ENCODE measurements around a stretch of chr19.

DNA sequence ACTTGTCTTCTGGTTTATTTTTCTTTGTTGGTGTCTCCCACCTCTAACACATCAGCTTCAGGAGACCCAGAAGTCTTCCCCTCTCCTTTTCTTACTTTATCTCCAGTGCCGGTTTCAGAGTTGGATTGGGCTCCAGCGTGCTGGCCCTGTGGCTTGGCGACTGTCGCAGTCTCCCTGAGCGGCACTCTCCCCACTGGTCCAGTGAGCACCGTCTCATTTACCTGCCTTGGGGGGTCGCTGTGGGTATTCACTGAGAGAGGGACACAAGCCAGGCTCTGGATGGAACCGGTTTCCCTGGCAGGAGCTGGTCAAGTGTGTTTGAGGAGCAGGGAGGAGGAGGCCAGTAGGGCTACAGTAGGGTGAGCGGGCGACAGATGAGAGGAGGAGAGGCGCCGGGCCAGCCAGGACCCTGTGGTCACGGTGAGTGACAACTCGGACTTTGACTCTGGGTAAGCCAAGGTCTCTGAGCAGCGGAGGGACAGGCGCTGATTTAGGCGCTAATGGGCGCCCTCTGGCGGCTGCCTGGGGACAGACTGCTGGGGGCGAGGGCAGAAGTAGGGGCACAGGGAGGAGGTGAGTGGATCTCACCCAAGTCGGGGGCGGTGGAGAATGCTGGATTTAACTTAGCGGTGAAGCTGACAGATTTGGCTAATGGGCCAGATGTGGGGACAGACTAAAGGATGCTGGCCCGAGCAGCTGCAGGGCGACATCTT lies 4.9 kb upstream of the PRMT1 start:
- PRO-cap: unidirectional peak, minus-strand start at position 411 of the sequence
- RAMPAGE, long total RNA, 4 experiments: no peak in any of the 4 experiments

DNA sequence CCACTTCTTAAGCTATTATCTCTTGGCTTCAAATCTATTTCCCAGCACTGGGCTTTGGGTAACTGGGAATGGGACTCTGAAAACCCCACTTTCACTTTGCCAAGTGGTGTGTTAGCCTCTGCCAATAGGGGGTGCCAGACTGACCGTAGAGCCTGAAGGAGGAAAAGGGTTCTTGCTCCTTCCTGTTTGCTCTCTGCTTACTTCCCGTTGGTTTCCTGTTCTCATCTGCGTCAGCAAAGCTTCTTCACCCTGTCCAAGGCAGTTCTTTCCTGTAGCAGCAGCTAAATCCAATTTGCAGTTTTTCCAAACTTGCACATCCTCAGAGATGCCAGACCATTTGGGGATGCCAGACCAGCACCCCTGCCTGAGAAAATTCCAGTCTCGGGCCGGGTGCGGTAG lies 26.6 kb downstream of the CPT1C start:
- PRO-cap: no peak
- RAMPAGE, long total RNA, 4 experiments: no peak in any of the 4 experiments

- PRO-cap: no peak
- RAMPAGE, long total RNA, 4 experiments: no peak in any of the 4 experiments
Measured at GRCh38 chr19:49719775-49720249, 28.9 kb downstream of the CPT1C start.

DNA sequence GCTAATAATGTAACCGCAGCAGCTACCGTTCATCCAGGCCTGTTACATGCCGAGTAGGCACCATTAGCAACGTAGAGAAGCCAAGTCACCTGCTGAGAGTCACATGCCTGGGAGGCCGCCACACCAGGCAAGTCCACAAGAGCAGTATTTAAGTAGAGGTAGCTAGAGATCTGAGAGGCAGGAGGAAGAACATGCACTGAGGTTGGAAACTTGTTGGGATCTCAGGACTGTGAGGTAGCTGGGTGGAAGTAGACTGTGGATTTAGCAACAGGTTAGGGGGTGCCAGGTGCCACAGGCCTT lies 3.3 kb downstream of the FUZ start:
- PRO-cap: bidirectional peak, plus-strand start at position 175 of the sequence, minus-strand start outside the sequence
- RAMPAGE, long total RNA, 4 experiments: no peak in any of the 4 experiments

- PRO-cap: no peak
- RAMPAGE, long total RNA, 4 experiments: start-site peak on the minus strand in 1 of 4 experiments, at chr19:49857516-49857591 at its widest, 10 reads per replicate
Measured at GRCh38 chr19:49857110-49857649, 10.2 kb downstream of the PNKP start.

- PRO-cap: no peak
- RAMPAGE, long total RNA, 4 experiments: no peak in any of the 4 experiments
Measured at GRCh38 chr19:49860951-49861513, 6.3 kb downstream of the PNKP start.

GRCh38 chr19:49897323-49898123 lies 836 bp upstream of the IL4I1 start:
- PRO-cap: no peak
- RAMPAGE, long total RNA, 4 experiments: no peak in any of the 4 experiments

DNA sequence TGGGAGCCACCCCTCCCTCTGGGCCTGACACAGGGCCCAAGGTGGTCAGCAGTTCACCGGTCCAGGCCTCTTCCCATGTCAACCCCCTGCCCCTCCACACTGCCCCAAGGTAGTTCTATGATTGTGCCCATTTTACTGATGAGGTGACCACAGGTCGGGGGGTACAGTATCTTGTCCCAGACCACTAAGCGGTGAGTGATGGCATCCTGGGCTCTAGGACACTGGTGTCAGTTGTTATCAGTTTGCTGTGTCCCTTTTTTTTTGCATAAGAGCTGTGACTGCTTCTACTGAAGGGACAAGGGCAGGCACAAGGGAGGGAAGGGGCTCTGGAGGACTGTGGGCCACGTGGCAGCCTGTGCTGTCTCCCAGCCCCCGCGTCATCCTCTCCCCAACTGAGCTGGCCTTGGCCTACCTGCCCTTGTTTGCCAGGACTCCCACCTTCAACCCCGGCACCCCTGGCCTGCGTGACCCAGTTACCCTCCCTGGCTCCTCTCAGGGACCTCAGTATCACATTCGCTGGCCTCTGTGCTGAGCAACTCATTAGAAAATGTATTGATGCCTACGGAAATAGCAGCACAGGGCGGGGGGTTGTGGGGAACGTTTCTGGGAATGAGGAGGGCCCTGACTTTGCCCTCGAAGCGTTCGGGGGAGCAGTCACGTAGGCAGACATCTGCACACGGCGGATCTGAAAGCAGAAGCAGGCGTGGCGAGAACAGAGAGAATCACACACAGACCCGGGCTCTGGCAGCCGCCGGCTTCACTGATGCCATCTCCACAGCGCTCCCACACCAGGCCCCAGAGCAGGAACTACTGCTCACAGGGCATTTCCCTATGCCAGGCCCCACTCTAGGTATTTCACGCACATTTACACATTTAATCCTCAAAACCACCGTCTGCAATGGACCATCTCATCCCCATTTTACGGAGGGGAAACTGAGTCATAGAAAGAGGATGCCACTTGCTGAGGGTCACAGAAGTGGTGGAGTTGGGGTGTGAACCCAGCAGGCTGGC lies 5.9 kb upstream of the ATF5 start:
- PRO-cap: bidirectional peak, plus-strand start at position 694 of the sequence, minus-strand start at position 644 of the sequence; bidirectional peak, plus-strand start at position 756 of the sequence, minus-strand start at position 754 of the sequence
- RAMPAGE, long total RNA, 4 experiments: no peak in any of the 4 experiments

- PRO-cap: unidirectional peak, minus-strand start at chr19:49929925; bidirectional peak, plus-strand start at chr19:49930259, minus-strand start at chr19:49929990
- RAMPAGE, long total RNA, 4 experiments: no peak in any of the 4 experiments
Measured at GRCh38 chr19:49929673-49930081, 373 bp upstream of the NUP62 start.

DNA sequence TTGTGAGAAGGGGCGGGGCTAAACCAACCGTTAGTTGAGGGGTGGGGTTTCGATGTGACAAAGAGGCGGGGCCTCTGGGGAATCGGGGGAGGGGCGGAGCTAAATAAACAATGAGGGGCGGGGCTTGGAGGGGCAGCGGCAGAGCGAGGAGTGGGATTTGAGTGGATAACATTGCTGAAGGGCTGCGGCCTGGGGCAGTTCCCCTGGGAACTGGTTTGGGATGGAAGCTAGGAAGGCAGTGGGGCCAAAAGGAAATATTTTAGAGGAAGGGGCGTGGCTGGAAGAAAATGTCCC lies 725 bp upstream of the NUP62 start:
- PRO-cap: bidirectional peak, plus-strand start at position 178 of the sequence, minus-strand start outside the sequence
- RAMPAGE, long total RNA, 4 experiments: no peak in any of the 4 experiments

DNA sequence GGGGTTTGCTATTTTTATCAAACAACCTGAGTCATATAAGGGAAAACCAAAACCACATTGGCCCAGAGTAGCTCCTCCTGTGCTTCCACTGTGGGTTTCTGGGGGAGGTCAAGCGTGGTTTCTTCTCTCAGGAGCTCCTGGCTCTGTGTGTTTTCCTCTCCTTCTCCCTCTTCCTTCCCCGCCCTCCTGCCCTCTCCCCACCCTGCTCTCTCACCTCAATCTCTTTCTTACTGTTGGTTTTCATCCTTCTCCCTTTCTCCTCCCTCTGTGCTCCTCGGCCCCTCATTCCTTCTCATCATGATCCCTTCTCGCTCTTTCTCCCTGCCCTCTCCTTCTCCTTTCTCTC lies 21.1 kb downstream of the VRK3 start:
- PRO-cap: no peak
- RAMPAGE, long total RNA, 4 experiments: no peak in any of the 4 experiments

DNA sequence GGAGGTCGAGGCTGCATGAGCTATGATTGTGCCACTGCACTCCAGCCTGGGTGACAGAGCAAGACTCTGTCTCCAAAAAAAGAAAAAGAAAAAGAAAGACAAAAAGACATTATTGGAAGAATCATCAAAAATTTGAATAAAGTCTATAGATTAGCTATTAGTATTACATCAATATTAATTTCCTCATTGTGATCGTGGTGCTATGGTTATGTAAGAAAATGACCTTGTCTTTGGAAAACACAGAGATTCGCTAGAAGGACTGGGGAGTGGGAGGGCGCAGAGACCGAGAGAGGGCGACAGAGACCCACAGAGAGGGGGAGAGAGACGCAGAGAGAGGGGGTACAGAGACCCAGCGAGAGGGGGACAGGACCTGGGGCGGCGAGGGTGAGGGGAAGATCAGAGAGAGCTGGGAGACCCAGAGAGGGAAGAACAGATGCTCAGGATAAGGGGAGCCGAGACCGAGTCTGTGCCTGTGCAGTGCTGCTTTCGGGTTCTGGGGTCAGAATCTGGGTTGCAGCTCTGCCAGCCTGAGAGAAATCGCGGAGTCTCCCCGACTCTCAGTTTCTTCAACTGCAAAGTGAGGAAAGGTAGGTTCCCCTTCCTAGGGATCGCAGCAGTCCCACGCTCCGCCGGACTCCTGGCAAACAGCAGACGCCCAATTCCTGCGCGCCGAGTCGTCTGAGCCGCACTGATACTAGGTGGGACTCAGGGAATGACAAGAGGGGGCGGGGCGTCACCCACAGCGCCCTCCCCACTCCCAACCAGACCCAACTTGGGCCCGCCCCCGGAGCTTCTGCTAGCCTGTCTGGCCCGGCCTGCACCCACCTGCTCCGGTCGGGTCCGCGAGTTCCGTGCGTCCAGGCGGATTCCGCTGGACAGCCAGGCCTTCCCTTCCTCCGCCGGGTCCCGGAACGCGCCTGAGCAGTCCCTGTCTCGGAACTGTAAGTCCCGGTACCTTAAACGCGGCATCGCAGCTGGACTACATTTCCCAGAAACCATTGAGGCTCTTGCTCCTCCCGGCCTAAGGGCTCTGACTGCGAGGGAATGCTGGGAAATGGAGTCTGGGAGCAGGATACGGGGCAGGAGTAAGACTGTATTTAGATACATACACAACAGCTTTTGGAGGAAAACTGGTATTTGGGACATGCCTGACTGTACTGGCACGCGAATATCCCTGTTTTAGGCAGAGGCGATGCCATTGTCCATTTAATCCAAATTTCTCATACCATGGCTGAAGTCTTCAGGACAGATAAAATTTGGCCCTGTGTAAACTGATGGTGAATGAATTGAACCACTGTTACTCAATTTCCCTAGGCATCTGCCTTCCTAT lies 15.3 kb downstream of the IZUMO2 start:
- PRO-cap: unidirectional peak, minus-strand start at position 680 of the sequence; unidirectional peak, minus-strand start at position 919 of the sequence
- RAMPAGE, long total RNA, 4 experiments: no peak in any of the 4 experiments

DNA sequence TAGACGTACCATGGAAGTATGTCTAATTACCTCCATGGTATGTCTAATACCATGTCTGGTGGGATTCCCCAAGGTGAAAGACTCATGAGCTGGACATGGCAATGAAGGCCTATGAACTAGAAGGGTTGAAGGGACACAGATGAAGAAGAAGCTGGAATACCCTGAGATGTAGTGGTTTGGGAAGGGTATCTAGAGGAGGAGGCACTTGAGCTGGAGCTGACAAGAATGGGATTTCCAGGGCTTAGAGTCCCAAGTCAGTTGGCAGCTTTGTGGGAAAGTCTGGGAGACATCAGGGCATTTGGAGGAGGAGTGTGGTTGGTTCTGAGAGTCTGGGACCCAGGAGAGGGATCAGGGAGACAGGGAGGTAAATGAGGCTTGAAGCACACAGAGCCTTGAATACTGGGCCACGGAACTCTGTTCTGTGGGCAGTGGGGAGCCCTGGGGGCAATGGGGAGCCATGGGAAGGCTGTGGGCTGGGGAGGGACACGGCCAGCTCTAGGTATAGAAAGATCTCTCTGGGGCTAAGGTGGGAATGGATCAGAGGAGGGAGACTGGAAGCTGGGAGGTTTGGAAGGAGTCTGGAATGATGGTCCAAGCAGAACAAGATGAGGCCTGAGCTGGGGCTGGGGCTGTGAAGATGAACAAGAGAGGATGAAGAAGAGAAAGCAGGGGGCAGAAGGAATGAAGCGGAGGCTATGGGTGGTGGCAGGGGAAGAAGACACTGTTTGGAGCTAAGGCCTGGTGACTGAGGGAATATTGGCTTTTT lies 24.4 kb downstream of the KCNC3 start:
- PRO-cap: no peak
- RAMPAGE, long total RNA, 4 experiments: start-site peak on the plus strand in 2 of 4 experiments, centred at positions 148 to 527 of the sequence, 5 to 113 reads per replicate

- PRO-cap: no peak
- RAMPAGE, long total RNA, 4 experiments: start-site peak on the plus strand in 1 of 4 experiments, at chr19:50312077-50312371 at its widest, 6 reads per replicate
Measured at GRCh38 chr19:50311828-50312675, 17.1 kb downstream of the KCNC3 start.

GRCh38 chr19:50341029-50341272 lies 11.8 kb upstream of the KCNC3 start:
- PRO-cap: no peak
- RAMPAGE, long total RNA, 4 experiments: no peak in any of the 4 experiments

GRCh38 chr19:50347091-50347578 lies 18.0 kb upstream of the KCNC3 start:
- PRO-cap: no peak
- RAMPAGE, long total RNA, 4 experiments: no peak in any of the 4 experiments

DNA sequence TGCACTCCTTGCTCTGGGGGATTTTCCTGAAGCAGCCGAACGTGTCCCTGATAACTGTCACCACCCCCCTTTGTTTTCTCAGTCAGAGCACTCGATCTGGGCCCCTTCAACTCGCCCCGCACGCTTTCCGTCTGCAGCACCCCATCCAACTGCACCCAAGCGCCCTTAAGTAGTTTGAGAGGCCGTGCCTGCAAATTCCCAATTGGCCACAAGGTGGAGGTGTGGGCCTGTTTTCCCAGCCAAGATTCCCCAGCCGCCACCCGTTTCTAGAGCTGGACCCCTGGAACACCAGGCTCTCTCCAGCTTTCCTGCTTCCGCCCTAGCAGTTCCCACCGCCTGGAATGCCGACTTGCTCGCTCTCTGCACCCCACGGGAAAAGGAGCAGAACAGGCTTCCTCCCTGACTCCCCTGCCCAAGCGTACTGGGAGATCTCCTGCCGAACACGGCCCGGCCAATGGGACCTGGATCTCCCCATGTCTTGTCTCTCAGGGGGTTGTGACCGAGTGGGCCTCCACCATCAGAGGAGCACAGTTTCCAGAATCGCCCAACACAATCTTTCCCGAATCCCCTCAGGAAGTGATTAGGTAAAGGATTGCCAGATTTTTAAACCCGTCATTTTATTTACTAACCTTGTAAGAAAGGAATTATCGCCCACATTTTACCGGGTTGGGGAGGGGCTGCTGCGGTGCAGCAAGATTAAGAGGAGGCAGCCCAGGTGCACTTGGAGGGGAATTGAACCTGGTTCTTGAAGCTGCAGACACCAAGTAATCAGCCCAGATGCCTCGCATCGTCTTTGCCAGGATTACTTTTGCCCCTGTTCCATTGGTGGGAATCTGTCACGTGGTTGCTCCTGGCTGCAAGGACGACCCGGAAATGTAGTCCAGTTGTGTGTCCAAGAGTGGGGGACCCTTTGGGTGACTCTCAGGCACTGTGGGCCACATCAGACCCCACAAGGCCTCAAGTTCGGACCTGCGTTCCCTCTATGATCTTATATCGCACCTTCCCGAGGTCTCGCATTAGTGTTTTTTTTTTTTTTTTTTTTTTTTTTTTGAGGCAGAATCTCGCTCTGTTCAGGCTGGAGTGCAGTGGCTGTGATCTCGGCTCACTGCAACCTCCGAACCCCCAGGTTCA lies 3.5 kb upstream of the NAPSA start:
- PRO-cap: unidirectional peak, plus-strand start at position 230 of the sequence; bidirectional peak, plus-strand start at position 887 of the sequence, minus-strand start at position 795 of the sequence
- RAMPAGE, long total RNA, 4 experiments: start-site peak on the minus strand in 1 of 4 experiments, centred at position 792 of the sequence, 6 reads per replicate

DNA sequence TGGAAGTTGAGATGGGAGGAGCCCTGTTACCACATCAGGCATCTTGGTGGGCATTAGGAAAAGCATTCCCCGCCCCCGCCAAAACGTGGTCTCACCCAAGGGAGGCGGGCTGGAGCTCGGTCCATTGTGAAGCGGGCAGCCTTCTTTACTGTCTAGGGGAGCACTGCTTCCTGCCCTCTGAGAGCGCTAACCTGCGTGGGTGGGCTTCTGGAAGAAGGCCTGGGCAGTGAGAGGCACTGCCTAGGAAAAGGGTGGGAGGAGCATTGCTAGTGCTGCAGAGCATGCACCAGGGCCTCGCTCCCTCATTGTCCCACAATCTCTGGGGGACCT lies 3.9 kb downstream of the NR1H2 start:
- PRO-cap: no peak
- RAMPAGE, long total RNA, 4 experiments: no peak in any of the 4 experiments

DNA sequence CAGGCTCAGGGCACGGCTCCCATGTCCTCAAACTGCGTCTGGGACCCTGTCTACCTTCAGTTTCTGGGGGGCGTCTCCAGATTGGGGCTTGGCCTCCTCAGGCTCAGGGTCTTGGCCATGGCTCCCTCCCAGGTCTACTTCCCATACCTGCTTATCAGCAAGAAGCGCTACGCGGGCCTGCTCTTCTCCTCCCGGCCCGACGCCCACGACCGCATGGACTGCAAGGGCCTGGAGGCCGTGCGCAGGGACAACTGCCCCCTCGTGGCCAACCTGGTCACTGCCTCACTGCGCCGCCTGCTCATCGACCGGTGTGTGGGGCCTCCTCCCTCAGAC lies 4.1 kb upstream of the SPIB start:
- PRO-cap: no peak
- RAMPAGE, long total RNA, 4 experiments: no peak in any of the 4 experiments

- PRO-cap: bidirectional peak, plus-strand start at chr19:50428191, minus-strand start at chr19:50428141
- RAMPAGE, long total RNA, 4 experiments: no peak in any of the 4 experiments
Measured at GRCh38 chr19:50427853-50428612, 4.7 kb upstream of the MYBPC2 start.